ENCODE measurements around a stretch of chr9.

- PRO-cap = no peak
These were observed 25.8 kb downstream of the GFI1B start for GRCh38 chr9:133004344-133004596.

GRCh38 chr9:133135186-133136008 lies 14.4 kb upstream of the RALGDS start:
- PRO-cap = bidirectional peak, plus-strand start at chr9:133135586, minus-strand start at chr9:133135583

- PRO-cap = unidirectional peak, minus-strand start at chr9:133144543
These were observed 19.5 kb downstream of the GBGT1 start for GRCh38 chr9:133143916-133144911.

DNA sequence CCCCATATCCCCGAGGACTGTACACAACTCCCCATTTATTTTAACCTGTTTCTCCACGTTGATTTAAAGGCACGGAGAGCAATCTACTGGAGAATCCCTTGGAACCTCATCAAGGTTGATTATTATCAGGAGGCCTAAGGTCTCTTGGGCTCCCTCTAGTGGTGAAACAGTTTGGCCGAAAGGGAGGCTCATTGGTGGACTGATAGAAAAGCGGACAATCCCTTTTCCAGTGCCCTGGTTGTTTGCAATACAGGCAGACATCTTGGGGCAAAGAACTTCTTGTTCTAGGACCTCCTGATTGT lies 16.2 kb upstream of the GBGT1 start:
- PRO-cap = no peak

DNA sequence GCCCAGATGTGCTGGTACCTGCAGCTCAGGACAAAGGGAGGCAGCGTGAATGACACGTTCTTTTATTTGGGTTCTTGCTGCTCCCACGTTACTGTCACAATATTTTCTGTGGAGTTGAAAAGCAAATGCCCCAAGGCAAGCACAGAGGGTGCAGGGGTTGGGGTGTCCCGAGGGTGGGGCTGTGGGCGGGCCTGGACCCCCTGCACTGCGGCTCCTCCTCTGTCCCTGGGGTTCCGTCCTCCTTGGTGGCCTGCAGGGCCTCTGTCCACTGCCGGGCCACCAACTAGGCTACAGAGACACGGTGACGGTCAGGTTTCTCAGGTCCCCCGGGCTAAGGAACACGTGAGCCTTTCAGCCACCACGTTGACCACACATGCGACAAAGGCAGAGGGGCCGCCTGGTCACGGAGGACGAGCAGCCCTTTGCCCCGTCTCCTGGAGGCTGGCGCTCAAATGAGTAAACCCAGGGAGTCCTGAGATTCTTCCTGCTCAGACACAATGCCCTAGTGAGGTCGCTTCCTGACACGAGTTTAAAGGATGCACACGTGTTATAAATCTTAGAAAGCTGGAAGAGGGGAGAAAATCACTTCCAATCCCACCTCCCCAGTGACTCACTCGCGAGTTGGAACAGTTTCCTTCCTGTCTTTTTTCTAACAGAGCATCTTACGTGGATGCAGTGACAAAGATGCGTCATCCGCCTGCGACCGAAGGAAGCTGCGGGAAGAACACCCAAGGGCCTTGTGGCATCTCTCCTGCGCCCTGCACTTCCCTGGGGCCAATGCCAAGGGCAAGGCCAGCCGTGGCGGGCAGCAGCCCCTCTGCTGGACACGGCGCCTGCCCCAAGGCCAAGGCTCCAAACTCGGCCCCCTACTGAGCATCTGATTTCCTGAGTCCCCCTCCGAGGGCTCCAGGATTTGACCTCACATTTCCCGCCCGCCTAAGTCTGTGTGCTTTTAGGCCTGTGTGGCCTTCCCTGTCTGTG lies 24.8 kb upstream of the OBP2B start:
- PRO-cap = no peak

- PRO-cap = no peak
These were observed 43.0 kb upstream of the OBP2B start for GRCh38 chr9:133251653-133252816.

- PRO-cap = no peak
These were observed 388 bp downstream of the SURF2 start for GRCh38 chr9:133356781-133357094.

DNA sequence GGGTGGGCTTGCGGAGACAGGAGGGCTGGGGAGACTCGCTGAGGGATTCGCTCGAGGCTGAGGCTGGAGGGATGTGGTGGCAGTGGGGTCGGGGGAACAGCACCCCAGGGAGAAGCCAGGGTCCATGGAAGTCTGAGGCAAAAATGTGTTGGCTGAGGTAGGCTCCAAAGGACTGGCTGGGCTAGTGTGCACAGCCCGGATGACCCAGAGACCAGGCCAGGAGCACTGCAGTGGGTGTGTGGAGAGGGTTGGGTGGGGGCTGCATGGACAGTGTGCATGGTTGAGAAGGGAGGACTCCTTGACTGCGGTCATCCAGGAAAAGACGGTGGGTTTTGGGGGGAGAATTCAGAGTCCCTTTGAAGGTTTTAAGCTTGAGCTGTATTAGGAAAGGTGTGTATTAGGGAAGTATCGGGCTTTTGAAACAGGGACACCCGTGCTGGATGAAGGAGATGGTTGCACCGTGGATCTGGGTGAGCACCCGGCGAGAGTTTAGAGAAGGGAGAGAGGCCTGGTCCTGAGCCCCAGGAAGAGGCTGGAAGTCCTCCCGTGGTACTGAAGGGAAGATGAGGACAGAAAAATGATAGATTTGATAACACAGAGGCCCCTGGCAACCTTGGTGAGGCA lies 1.8 kb downstream of the SURF2 start:
- PRO-cap = no peak

DNA sequence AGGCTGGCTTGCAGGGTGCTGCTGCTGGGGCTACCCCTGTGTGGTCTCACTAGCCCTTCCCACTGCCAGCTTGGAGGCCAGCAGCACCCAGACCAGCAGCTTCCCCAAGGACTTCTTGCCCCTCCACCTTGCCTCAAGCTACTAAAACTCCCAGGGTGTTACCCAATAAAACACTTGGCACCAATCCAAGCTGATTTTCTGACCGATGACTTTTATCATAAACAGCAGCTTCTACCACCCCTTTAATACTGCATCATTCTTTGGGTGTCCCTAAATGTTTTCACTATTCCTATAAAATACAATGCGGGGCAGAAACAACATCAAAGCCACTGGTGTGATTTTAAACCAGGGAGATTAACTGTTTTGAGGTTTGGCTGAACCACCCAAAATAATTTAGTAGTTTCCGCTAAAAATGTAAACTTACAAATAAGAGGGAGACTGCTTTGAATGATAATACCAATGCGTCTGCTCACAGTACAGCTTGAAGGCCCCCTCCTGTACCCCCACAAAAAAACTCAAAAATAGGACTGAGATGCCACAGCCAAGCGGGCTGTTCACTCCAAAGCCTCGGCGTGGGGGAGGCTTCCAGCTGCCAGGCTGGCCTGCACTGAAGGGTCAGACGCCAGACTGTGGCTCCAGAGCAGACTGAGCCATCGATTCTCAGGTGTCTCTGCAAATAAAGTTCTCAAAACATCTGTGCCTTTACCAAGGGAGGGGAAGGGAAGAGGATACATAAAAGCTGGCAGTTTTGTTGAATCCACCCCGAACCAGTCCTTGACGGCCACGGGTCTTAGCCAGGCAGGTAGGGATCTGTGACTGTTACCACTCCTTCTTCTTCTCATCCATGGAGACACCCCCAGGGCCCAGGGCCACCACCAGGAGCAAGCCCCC lies 6.6 kb downstream of the SURF2 start:
- PRO-cap = no peak

- PRO-cap = no peak
These were observed 2.9 kb downstream of the SURF4 start for GRCh38 chr9:133372863-133373387.

- PRO-cap = no peak
These were observed 855 bp downstream of the ADAMTS13 start for GRCh38 chr9:133422895-133423548.

- PRO-cap = unidirectional peak, minus-strand start at chr9:133428736
These were observed 6.4 kb downstream of the ADAMTS13 start for GRCh38 chr9:133428414-133429216.

DNA sequence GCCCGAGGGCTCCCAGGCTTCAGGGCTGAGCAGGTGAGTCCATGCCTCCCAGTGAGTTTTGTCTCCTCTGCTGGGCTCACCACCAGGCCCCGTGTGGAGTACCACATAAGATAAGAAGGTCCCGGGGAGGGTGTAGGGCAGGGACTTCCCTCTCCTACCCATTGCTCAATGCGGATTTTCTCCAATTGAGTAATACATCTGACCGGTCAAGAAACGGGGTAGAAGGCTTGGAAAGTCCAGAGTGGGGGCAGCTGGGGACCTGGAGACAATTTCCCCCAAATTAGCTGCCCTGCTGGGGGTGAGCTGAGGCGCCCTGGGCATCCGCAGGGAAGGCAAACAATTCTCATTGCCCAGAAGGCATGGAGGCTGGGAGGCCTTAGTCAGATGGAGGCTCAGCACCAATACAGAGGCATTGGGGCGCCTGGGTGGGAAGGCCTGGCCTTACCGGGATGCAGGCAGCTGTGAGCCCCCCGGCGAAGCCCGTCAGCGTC lies 2.3 kb downstream of the SLC2A6 start:
- PRO-cap = no peak

- PRO-cap = no peak
These were observed 3.7 kb downstream of the MYMK start for GRCh38 chr9:133520960-133521561.

DNA sequence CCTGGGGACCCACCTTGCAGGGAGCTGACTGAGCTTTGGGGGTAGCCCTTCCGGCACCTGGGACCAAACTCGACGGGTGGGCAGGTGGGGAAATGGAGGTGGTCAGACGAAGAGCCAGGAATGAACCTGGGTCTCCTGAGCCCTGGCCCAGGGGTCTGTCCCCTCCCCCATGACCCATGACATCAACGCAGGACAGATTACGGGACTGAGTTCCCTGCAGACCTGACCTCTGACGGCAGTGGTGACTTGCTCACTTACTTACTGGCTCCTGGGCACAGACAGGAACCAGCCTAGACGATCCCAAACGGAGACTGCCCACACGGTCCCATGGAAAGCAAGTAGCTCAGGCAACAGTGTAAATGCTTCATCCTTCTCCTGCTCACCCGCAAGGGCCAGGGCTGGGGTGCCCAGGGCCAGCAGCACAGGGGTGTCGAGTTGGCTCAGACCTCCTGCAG lies 5.4 kb downstream of the ADAMTSL2 start:
- PRO-cap = no peak

GRCh38 chr9:133880969-133881681 lies 111.0 kb downstream of the VAV2 start:
- PRO-cap = no peak

DNA sequence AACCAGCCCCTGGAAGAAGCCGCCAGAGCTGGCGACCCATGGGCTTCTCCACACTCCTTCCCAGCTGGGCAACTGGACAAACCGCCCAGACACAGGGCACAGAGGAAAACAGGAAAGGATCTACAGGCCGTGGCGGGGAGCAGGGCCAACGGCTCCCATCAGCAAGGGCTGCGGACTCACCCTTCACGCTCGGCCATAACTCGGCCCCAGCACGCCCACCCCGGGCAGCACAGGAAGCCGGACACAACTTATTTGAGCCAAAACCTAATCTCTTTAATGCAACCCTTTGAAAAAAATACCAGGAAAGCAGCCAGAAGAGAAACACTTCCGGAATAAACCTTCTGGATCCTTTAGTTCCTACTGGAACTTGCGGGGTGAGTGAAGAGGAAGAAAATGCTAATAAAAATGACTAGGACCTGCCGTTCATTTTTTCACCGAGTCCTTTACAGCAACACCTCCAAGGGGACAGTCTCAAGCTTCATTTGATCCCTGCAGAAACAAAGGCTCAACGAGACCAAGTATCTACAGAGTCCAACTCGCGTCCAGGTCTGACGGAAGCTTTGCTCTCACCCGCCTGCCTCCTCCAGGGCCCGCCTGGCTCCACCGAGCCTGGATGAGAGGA lies 59.9 kb downstream of the VAV2 start:
- PRO-cap = bidirectional peak, plus-strand start at position 359 of the sequence, minus-strand start at position 207 of the sequence; bidirectional peak, plus-strand start at position 571 of the sequence, minus-strand start at position 553 of the sequence

GRCh38 chr9:133954784-133956372 lies 36.7 kb downstream of the VAV2 start:
- PRO-cap = no peak

- PRO-cap = bidirectional peak, plus-strand start at chr9:133960769, minus-strand start at chr9:133960442
These were observed 31.6 kb downstream of the VAV2 start for GRCh38 chr9:133960250-133961150.

DNA sequence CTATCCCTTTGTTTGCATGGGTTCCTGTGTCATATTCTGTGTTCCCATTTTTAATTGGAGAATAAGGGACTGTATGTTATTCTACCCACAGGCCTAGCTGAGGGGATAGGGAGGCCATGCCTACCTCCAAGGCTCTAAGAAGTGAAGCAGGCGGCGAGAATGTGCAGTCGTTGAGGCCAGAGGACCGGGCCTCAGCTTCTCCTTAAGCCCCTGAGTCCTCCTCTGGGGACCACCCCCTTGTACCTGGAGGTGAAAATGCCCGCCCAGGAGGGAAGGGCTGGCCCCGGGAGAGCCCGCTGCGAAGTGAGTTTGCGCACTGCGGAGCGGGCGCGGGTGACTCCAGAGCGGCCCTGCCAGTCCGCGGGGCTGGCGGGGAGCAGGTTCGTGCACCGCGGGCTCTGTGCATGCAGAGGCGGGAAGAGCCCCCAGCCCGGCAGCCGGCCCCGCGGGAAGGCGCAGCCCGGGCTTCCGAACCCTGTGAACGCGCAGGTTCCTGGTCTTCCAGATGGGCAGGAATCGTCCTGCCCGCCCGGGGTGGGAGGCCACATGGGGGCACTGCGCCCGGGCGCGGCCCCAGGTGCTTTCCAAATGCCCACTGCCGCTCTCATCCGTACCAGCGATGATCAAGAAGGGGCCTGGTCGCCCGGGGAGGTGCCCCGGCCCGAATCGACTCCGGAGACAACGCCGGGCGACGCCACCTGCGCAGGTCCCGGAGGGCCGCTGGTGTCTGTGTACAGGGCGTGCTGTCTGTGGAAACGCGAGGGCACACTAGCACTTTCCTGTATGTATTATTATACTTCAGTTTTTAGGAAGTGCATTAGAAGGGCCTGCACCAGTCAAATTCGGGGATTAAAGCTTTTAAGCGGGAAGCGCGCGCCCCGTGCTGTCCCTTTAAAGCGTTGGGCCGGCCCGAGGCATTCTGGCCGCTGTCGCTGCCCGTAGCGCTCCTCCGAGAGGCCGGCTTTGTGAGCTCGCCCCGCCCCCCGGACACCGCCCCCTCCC lies 519 bp upstream of the WDR5 start:
- PRO-cap = bidirectional peak, plus-strand start at position 322 of the sequence, minus-strand start at position 285 of the sequence; bidirectional peak, plus-strand start at position 510 of the sequence, minus-strand start at position 716 of the sequence; bidirectional peak, plus-strand start outside the sequence, minus-strand start at position 950 of the sequence